Karpas-422 (cell line): ENCODE measurements around the gene SMKR1.

DNA sequence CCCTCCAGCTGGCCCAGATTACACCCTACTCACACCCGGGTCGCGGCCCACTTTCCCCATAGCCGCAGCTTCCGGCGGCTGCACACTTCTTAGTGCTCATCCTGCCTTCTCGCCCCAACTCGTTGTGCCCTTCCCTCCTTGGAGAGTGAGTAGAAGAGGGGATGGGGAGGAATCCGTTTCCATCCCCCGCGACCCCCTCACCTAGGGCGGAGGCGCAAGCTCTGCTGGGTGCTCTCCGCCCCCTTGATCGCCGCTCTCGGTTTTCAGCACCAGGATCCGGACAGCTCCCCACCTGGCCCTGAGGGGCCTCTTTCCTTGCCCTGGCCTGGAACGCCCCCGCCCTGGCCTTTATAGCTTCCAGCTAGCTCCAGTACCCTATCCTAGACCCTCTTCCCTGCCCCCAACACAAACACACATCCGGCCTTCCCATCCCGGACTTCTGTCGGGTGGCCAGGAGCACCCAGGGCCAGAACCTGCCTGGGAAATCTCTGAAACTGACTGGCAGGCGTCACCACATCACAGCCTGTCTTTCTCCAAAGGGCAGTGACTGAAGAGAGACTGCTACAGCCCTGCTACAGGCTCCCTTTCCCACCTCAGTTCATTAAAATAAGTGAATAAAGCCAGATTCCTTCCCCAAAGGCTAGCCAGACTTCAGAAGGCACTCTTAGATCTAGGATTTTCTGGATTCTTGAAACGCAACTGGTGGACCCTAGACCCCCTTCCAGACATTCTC is 72.4 kb upstream of the LEP start:
- PRO-cap: no peak
- RAMPAGE, long total RNA: no peak

- PRO-cap: no peak
- RAMPAGE, long total RNA: no peak
These were observed 20.4 kb upstream of the GARIN1A start for GRCh38 chr7:128651627-128652254.

GRCh38 chr7:128652414-128653134 is 19.5 kb upstream of the GARIN1A start:
- PRO-cap: no peak
- RAMPAGE, long total RNA: no peak

DNA sequence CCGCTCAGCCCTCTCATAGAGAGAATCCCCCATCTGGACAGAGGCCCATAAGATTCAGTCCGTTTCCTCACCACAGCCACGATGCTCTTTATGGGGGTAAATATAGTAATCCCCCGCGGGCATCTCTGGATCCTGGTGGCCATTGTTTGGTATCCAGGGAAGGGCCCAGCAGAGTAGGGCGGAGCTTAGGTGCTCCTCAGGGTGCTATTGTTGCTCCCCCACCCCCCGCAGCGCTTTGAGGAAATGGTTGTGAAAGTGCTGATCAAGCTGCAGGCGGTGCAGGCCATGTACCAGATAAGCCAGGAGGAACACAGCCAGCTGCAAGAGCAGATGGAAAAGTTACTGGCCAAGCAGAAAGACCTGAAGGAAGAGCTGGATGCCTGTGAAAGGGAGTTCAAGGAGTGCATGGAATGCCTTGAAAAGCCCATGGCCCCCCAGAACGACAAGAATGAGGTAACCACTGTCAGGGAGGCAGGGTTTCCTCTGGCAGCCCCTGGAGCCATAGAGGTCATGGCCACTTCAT is 17.7 kb upstream of the FLNC start:
- PRO-cap: no peak
- RAMPAGE, long total RNA: no peak

DNA sequence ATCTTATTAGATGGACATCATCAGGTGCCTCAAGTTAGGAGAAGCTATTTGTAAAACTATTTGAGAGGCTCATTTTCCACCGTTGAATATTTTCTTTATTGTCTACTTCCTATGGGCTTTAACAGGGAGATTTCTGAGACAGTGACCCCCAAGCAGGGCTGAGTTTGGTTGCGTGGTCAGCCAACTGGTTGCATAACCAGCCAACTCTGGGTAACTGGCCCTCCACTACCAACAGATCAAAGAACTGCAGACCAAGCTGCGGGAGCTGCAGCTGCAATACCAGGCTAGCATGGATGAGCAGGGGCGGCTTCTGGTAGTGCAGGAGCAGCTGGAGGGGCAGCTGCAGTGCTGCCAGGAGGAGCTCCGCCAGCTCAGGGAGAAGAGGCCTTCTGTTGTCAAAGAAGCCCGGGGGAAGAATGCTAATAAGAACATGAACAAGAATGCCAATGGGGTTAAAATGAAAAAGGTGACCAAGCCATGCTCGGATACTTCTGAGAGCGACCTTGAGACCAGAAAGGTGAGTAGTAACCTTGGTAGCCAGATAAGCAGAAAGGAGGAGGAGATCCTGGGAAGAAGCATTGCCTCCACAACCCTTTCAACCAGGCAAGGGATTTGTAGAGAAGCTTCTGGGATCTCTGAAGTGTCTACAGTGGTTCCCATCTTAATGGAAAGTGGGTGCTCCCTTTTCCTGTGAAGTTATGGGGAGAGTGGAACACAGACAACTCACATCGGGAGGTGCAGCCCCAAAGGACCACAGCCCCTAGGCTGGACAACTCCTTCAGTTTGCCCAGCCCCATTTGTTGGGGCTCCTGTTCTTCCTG is 15.6 kb upstream of the FLNC start:
- PRO-cap: no peak
- RAMPAGE, long total RNA: no peak

DNA sequence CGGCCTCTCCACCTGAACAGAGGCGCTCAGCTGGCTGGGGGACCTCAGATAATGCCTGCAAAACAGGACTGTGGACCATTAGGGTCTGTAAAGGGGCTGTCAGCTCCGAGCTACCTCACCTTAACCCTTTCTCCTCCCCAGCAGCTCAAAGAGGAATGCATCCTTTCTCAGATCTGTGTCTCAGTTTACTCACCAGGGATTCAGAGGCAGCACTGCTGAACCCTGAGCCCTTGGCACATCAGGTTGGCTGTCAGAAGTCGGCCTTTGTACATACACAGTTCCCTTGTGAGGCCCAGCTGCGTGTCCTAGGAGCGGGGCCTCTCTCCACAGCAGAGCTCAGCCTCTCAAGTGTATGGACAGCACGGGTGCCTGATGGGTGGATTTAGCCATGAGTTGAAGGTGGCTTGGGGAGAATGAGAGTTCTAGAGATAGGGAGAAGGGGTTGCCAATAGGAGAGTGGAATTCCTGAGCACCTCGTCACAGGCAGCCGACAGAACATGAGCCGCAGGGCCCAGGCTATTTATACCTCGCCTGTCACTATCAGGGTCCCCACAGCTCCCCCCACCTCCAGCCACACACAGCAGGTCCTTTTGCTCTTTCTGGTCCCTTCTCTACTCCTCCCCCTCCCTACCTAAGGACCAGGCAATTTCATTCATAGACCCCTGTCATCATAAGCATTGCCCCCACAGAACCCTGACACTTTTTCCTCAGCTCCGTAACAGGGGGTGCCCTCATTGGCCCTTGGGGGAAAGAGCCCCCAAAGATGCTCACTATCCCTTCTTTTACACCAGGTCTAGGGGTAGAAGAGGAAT is 2.1 kb upstream of the FLNC start:
- PRO-cap: no peak
- RAMPAGE, long total RNA: no peak

- PRO-cap: no peak
- RAMPAGE, long total RNA: no peak
These were observed 4.2 kb upstream of the IRF5 start for GRCh38 chr7:128933566-128933973.

- PRO-cap: no peak
- RAMPAGE, long total RNA: no peak
These were observed 12.1 kb upstream of the TNPO3 start for GRCh38 chr7:129066914-129067417.

DNA sequence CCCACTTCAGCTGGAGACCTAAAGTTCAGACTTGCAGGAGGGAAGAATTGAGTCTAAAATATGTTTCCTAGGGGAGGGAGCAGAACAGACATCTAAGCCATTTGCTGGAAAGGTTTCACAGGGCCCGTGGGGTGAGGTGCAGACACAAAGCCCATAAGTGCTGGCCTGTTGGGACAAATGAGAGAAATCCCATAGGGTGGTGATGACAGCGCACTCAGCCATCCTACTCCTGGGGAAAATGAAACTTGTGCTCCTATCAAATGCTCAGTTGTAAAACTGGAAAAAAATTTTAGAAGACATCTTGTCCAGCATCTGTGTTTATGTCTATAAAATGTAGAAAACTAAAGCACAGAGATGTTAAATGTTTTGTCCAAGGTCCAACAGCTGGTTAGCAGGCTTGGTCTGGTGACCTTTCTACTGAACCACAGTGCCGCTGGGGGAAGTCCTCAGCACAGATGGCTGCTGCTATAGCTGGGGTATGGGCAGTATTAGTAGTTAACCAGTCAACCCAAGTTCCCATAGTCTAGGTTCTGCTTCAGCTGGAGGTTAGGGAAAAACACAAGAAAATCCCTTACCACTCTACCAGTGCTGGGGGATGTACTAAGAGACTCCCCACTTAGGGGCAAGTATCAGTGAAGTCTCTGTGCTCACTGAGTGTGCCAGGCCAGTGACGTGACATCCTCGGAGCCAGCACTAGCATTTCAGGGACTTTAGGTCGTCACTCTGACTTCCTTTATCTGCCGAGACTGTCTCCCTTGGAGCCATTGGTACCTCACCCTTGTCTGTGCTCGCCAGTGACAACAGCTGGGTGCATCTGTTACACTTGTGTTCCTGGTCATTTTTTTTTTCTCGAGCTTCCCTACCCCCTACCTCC is 1.8 kb downstream of the TSPAN33 start:
- PRO-cap: no peak
- RAMPAGE, long total RNA: no peak

GRCh38 chr7:129189861-129190344 is 1.5 kb downstream of the SMO start:
- PRO-cap: no peak
- RAMPAGE, long total RNA: no peak

GRCh38 chr7:129201297-129201656 is 12.8 kb downstream of the SMO start:
- PRO-cap: no peak
- RAMPAGE, long total RNA: no peak

GRCh38 chr7:129371260-129372148 is 62.7 kb upstream of the STRIP2 start:
- PRO-cap: no peak
- RAMPAGE, long total RNA: no peak

DNA sequence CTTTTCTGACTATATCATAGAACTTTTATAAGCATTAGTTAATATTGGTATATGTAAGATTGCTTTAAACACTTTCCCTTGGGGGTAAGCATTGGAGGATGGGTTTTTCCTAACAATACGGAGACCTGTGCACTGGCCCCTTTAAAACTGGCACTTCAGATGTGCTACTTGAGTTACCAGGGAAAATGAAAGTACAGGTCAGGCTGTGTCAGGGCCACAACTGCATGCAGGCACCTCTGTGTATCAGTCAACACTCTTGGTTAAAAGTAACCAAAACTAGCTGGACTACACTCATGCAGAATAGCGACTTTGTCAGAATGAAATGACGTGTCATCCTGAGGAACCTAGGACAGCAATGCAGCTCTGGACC is 33.9 kb upstream of the SMKR1 start:
- PRO-cap: no peak
- RAMPAGE, long total RNA: no peak

DNA sequence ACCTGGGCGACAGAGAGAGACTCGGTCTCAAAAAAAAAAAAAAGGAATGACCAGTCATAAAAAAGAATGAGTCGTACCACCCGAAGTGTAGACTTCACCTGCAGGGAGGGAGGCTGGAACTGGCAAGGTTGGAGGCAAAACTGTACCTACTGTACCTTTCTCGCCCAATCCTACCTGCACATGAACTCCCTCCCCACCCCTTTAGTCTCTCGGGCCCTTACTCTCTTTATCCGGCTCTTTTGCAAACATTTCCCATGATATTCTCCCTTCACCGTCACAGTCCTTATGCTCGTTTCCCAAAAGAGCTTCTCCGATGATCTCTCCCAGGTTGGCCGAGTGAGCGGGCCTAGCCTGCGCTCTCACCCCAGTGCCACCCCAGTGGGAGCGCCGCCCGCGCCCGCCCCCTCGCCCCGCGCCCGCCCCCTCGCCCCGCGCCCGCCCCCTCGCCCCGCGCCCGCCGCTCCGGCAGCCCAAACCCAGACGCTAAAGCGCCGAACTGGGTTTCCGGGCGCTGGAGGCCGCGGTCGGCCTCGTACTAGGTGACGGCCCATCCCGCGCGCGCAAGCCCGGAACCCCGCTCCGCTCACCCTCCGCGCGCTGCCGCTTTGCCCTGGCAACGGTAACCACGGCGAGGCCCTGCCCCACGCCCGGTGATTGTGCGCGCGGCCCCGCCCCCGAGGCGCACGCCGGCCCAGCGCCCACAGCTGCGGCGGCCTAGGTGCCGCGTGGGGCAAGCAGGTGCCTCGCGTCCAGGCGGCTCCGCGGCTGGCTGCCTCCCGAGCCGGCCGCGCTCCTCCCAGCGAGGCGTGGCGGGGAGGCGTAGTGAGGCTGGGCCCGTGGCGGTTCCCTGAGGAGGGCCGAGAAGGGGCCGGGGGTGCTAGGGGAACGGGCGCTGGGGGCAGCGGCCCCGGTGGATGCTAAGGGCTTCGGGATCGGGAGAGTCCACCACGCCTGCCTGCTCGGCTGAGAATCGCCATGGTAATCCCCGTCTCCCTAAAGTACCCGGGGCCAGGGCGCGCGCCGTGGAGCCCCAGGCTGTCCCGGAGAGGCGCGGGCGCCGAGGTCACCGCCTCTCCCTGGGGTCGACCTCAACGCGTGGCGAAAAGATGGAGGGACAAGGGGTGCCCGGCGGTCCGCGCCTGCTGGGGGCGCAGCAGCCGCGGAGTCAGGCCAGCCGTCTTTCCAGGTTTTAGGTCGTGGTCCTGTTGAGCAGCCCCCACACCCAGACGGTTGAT is at the start of gene SMKR1:
Gene SMKR1, plus strand, starts transcription at position 682 of the 1,235 bp plus-strand sequence.
- PRO-cap: unidirectional peak, minus-strand start at position 537 of the sequence
- RAMPAGE, long total RNA: no peak

DNA sequence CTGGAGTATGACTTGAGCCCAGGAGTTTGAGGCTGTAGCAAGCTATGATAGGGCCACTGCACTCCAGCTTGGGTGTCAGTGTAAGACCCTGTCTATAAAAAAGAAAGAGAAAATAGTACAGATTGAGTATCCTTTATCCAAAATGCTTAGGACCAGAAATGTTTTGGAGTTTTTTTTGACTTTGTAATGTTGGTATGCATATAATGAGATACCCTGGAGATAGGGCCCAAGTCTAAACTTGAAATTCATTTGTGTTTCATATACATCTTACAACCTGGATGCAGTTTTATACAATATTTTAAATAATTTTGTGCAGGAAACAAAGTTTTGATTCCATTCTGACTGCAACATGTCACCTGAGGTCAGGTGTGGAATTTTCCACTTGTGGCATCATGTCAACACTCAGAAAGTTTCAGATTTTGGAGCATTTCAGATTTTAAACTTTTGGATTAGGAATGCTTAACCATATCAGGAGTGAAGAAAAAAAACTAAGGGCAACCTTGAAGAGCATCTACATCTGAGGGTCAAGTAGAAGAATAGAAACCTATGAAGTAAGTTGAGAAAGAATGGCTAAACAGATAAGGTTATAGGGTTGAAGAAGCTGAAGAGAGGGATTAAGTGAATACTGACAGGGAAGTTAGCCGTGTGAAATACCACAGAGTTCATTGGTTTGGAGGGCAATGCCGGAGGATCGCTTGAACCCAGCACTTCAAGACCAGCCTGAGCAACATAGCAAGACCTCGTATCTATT is 7.3 kb downstream of the NRF1 start:
- PRO-cap: no peak
- RAMPAGE, long total RNA: no peak

- PRO-cap: no peak
- RAMPAGE, long total RNA: no peak
These were observed 119.6 kb downstream of the NRF1 start for GRCh38 chr7:129731026-129731584.

DNA sequence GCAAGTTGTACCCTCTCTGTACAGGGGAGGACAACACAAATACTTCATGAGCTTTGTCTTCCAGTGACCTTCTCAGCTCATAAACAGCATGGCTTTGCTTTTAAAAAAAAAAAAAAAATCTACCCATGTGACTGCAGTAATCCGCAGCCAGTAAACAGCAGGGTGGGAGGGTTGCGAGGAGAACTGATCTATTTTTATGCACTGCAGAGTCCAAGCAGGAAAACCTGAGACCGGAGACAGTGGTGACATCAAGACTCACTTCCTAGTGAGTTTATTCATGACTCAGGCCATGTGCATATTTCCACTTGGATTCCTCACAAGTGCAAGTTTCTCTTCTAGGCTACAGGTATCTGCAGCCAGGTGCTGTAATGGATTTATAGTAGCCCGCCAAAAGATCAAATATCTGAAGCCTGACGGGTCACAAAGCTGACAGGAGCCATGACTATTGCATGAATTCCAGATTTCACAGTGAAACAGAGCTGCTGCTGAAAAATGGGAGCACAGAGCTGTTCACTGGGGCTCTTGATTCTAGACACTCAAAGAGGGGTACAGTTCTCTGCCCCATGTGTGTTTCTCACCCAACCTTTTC is 128.0 kb downstream of the NRF1 start:
- PRO-cap: no peak
- RAMPAGE, long total RNA: no peak

DNA sequence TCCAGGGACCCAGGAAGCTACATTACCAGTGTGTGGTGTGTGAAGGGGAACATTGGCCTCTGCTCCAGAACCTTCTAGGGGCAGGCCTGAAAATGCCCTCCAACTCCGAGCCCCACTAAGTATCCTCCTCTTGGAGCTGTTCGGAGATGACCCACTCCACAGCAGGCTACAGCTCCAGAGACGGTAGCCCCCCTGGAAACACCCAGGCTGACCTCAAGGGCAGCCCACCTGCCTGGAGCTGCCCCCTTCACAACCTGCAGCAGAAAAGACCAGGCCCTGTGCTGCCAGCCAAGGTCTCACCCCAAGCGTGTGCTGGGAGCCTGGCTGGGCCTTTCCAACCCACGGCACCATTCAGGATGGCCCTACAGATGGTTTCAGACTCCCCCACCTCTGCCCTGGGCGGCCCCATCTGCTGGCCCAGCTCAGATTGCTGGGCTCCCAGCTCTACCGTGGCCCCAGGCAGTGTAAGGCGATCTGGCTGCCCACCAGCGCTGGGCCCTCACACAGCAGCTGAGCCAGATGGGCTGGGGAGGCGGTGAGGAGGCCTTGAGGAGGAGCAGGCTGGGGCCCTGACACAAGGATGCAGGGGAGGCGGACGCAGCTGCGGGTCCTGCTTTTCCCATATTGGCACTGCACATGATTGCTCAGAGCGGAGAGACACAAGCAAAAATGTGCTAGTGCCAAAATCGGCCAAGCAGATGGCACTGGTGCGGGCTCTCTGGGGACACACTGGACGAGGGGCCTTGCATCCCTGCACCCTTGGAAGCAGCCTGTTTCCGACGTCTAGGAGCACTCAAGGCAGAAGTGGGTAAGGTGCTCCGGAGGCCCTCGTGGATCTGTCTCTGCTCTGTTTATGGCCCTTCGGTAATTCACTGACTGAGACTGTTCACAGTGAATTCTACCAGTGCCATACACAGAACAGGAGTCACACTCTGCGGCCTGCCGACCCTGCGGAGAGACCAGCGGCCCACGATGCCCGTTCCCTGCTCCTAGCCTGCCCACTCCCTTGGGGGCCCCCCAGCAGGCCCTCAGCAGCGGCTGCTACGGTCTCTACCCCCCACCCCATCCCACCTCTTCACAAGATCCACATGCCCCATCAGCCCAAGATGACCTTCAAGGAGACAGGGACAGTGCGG is 162.9 kb downstream of the NRF1 start:
- PRO-cap: no peak
- RAMPAGE, long total RNA: no peak

GRCh38 chr7:129831334-129831834 is 121.4 kb downstream of the UBE2H start:
- PRO-cap: no peak
- RAMPAGE, long total RNA: no peak

- PRO-cap: no peak
- RAMPAGE, long total RNA: no peak
These were observed 87.5 kb downstream of the UBE2H start for GRCh38 chr7:129865030-129865880.